Cerebellum (tissue), 5 donors: ENCODE measurements around a stretch of chr22.

- PRO-cap, 3 experiments, result no peak in any of the 3 experiments
- RAMPAGE, long total RNA, result no peak
These were observed 19.3 kb downstream of the LHFPL7 start for GRCh38 chr22:24927193-24927512.

DNA sequence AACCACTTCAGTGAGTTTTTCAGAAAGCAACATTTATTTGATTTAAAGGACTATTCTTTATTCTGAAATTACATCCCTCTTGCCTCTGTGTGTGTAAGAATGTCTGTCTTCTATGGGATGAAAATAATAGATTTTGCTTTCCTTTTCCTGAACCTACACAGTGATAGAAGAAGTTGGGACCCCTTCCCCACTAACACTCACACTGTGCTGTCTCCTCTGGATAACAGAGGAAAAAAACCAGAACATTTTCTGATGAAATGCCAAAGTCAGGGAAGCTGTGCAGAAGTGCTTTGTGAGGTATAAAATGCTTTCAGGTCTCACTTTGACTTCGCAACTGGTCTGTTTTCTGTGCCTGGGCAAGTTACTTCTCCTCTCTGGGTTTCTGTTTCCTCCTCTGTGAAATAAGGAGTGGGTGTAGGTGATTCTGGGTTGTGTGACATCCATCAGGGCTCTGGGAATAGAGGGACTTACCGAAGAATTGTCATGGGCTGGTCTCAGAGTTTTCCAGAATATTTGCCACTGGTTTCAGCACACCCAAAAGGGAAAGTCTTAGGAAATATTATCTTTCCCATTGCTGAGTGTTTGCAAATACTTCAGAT, 118.3 kb downstream of the KIAA1671 start:
- PRO-cap, 3 experiments, result no peak in any of the 3 experiments
- RAMPAGE, long total RNA, result no peak

- PRO-cap, 3 experiments, result no peak in any of the 3 experiments
- RAMPAGE, long total RNA, result no peak
These were observed 84.7 kb upstream of the CRYBB3 start for GRCh38 chr22:25114827-25115574.

DNA sequence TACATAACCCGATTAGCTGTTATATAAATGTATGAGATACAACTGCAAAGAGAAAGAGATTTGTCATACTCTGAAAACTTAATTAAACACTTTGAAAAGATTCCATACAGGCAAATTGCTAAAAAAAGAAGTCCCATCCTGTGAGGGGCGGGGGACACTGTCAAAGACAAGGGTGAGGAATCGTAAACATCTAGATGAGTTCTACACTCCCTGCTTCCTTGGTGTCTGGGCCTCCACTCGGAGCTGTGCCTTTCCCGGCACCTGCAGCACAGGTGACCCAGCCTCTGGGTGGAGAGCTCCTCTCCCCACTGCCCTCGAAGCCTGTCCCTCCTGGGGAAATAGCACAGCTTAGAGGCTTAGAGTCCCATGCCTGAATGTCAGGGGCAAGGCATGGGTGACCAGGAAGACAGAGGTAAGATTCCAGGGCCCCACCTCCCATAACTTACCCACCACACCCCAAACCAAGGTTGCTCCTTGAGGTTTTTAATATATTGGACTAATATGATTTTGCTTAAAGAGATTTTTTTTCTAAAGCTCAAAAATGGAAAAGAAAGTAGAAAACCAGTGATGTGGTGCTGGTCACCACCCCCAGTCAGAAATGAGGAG, 69.1 kb upstream of the CRYBB3 start:
- PRO-cap, 3 experiments, result no peak in any of the 3 experiments
- RAMPAGE, long total RNA, result no peak

- PRO-cap, 3 experiments, result no peak in any of the 3 experiments
- RAMPAGE, long total RNA, result no peak
These were observed 15.7 kb upstream of the CRYBB3 start for GRCh38 chr22:25183900-25184322.

GRCh38 chr22:25357520-25358045, 138.1 kb downstream of the CRYBB2 start:
- PRO-cap, 3 experiments, result no peak in any of the 3 experiments
- RAMPAGE, long total RNA, result no peak

- PRO-cap, 3 experiments, result no peak in any of the 3 experiments
- RAMPAGE, long total RNA, result no peak
These were observed 162.2 kb upstream of the GRK3 start for GRCh38 chr22:25401978-25402911.

DNA sequence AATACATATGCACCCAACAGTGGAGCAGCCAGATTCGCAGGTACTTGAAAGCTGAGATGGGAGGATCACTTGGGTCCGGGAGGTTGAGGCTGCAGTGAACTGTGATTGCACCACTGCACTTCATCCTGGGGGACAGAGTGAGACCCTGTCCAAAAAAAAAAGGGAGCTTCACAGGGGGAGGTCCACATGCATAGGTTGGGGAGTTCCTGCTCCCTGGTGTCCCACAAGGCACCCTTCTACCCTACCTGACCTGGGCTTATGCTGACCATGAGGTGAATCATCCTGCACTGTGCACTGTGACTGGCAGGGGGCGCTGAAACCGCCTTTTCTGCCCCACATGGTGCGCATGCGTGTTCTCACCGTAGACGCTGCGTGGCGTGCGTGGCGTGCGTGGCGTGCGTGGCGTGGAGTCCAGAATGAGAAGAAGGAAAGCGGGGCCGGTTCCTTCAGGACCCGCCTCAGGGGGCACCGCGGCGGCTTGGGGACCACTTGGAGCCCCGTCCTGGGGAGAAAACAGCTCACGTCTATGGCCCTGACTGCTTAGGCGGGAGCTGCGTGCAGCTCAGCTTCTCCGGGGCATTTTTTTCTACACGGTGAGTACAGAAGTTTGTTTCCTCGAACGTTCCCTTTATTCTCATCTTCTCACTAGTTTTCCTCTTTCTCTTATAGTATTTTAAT, 116.6 kb upstream of the GRK3 start:
- PRO-cap, 3 experiments, result peak in 3 of 3 experiments; most common plus-strand start position 405 of the sequence (in 2); most common minus-strand start position 289 of the sequence (in 1)
- RAMPAGE, long total RNA, result start-site peak on the minus strand centred at position 297 of the sequence, 18 bp wide, 20 and 8 reads in 2 replicates; start-site peak on the plus strand centred at position 435 of the sequence, 53 bp wide, 133 and 77 reads in 2 replicates

- PRO-cap, 3 experiments, result no peak in any of the 3 experiments
- RAMPAGE, long total RNA, result no peak
These were observed 102.1 kb upstream of the GRK3 start for GRCh38 chr22:25462160-25463032.

GRCh38 chr22:25749219-25750209, 7.5 kb downstream of the MYO18B start:
- PRO-cap, 3 experiments, result no peak in any of the 3 experiments
- RAMPAGE, long total RNA, result no peak

DNA sequence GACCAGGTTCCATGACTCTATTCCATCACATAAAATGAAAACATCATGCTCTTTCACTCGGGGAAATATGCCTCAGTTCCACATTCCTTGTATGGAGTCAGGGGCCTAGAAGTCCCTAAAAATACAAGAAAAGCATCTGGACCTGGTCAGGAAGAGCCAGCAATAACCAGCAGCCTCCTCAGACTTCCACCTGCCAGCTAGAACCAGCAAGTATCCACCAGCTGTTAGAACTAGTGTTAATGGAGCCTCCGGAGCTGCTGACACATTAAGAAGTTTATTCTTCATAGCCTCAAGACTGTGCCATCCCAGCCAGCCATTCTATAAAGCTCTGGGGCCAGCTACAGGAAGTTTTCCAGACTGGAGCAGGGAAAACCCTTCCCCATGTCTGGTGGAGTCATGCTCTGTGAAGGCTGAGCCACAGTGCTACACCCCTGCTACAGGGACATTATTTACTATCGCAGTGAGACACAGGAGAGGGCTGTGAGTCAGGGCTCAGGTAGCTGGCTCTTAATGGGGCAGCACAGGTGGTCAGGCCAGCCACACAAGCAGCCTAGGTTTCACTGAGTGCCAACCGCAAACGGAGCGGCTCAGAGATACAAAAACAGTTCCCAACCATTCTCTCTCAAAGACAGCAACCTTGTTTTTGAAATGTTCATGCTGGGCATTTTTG, 12.2 kb downstream of the HPS4 start:
- PRO-cap, 3 experiments, result no peak in any of the 3 experiments
- RAMPAGE, long total RNA, result no peak

- PRO-cap, 3 experiments, result no peak in any of the 3 experiments
- RAMPAGE, long total RNA, result no peak
These were observed 21.6 kb downstream of the TPST2 start for GRCh38 chr22:26568221-26568792.

DNA sequence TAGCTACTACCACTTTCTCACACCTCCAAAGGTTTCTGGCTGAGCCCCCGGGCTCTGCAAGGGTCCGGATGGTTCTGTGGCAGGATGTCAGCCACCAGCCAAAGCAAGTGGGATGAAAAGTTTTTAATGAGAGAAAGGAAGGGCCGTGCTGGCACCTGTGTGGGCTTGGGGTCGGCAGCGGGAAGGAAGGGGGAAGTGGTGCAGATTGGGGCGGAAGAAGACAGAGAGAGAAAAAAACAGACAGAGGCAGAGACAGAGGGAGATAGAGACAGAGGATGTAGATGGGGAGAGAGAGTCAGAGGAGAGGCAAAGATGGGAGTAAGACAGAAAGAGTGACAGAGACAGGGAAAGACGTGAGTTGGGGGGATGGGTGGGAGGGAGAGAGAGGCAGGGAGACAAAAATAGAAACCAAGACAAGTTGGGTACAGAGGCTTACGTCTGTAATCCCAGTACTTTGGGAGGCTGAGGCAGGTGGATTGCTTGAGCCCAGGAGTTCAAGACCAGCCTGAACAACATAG, 10.3 kb downstream of the TPST2 start:
- PRO-cap, 3 experiments, result no peak in any of the 3 experiments
- RAMPAGE, long total RNA, result no peak

GRCh38 chr22:26592637-26592978, 2.7 kb upstream of the TPST2 start:
- PRO-cap, 3 experiments, result no peak in any of the 3 experiments
- RAMPAGE, long total RNA, result no peak

GRCh38 chr22:26632500-26633253, 10.9 kb downstream of the CRYBA4 start:
- PRO-cap, 3 experiments, result no peak in any of the 3 experiments
- RAMPAGE, long total RNA, result no peak

- PRO-cap, 3 experiments, result peak in 2 of 3 experiments; most common minus-strand start chr22:26643021 (in 2)
- RAMPAGE, long total RNA, result no peak
These were observed 21.1 kb downstream of the CRYBA4 start for GRCh38 chr22:26642601-26643542.

DNA sequence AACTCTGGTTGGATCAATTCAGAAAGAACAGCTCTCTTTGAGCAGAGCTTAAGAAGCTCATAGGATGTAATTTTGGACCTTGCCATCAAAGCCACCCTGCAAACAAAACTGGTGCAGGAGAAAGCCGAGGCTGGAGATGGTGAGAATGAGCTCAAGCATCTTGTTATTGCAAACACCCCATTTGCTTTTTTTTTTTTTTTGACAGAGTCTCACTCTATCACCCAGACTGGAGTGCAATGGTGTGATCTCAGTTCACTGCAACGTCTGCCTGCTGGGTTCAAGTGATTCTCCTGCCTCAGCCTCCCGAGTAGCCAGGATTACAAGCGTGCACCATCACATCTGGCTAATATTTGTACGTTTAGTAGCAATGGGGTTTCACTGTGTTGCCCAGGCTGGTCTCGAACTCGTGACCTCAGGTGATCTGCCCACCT, 21.8 kb downstream of the CRYBA4 start:
- PRO-cap, 3 experiments, result no peak in any of the 3 experiments
- RAMPAGE, long total RNA, result no peak

- PRO-cap, 3 experiments, result no peak in any of the 3 experiments
- RAMPAGE, long total RNA, result no peak
These were observed 24.4 kb downstream of the CRYBA4 start for GRCh38 chr22:26646173-26646522.

GRCh38 chr22:26672425-26673553, 51.0 kb downstream of the CRYBA4 start:
- PRO-cap, 3 experiments, result peak in 3 of 3 experiments; most common plus-strand start chr22:26673104 (in 3); most common minus-strand start chr22:26672993 (in 1)
- RAMPAGE, long total RNA, result no peak

DNA sequence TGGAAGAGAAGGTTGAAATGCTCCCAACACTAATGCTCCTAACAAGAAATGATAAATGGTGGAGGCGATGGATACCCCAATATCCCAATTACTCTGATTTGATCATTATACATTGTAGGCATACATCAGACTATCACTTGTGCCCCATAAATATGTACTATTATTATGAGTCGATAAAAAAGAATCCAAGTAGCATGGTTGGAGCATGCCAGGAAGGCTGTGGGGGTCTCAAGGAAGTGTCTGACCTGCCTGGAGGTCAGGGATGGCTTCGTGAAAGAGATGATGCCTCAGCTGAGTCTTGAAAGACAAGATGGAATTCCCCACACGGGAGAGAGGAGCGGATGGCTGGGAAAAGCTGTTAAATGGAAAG, 143.0 kb downstream of the CRYBA4 start:
- PRO-cap, 3 experiments, result no peak in any of the 3 experiments
- RAMPAGE, long total RNA, result no peak